Umbilical cord (tissue), 2 donors: ENCODE measurements around a stretch of chr10.

GRCh38 chr10:11579580-11580034 is 31.8 kb downstream of the USP6NL start:
- RAMPAGE, long total RNA, result no peak

GRCh38 chr10:11610527-11610745 is 1.0 kb downstream of the USP6NL start:
- RAMPAGE, long total RNA, result no peak

DNA sequence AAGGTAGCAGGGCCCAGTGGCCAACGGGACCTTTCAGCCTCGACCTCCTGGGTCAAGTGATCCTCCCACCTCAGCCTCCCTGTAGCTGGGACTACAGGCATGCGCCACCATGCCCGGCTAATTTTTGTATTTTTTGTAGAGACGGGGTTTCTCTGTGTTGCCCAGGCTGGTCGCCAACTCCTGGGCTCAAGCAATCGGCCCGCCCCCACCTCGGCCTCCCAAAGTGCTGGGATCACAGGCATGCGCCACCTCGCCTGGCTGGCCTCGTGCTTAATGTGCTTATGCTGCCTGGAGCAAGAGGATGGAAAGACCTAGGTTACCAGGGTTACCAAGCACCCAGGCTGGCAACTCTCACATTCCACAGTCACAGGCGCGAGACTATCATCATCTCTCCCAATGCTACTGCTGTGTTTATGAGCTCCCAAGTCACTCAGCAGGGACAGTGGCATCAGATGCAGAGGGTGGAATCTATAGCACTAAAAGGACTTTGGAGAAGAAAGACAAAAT is 23.8 kb upstream of the PROSER2 start:
- RAMPAGE, long total RNA, result no peak

DNA sequence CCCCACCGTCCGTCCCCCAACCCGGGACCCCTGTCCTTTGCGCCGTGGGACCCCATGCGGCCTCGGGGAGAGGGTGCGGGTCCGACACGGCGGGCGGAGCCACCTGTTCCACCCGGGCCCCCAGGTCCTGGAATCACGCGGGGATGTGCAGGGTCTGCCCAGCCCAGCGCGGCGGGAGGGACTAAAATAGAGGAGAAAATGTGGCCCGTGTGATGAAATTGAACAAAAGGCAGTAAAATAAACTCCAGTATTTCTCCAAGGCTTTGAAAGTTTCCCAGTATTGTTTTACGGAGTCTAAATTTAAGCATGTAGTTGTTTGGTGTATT is 619 bp downstream of the PROSER2 start:
- RAMPAGE, long total RNA, result no peak

DNA sequence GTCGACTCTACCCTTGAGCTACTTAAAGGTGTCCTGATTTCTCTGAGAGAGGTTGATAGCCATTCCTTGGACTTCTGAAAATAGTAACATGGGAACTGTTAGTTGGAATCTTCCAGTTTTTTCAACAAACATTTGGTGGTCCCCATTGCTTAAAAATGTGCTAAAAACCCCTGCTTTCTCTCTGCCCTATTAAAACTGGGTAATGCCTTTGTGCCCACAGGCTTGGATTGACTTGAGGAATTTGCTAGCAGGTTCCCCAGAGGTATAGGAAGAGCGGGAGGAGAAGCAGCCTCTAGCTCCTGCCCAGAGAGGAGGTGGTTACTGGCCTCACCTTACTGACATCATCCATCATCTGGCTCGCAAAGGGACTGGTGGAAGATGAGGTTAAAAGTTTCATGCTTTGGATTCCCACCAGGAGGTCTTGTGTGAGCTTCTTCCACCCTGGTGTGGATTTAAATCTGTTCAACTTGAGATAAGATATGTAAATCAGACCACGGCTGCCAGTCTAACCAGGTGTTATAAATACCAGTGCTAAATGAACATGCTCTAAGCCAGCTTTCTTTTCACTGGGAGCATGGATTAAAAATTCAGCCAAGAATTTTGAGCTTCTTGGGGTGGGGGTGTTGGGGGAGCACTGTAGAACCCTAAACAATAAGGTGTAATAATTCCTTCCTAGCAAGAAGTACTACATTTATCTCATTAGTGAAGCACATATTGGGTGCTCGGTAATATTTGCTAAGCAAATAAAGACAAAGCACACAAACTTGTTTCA is 7.6 kb downstream of the PROSER2 start:
- RAMPAGE, long total RNA, result no peak

- RAMPAGE, long total RNA, result no peak
Measured at GRCh38 chr10:11831994-11832348, 8.8 kb downstream of the PROSER2 start.

- RAMPAGE, long total RNA, result no peak
Measured at GRCh38 chr10:12181138-12181952, 14.3 kb downstream of the NUDT5 start.

GRCh38 chr10:12348720-12349284 is 545 bp upstream of the CAMK1D start:
- RAMPAGE, long total RNA, result no peak

GRCh38 chr10:12602506-12602863 is 253.1 kb downstream of the CAMK1D start:
- RAMPAGE, long total RNA, result no peak

- RAMPAGE, long total RNA, result no peak
Measured at GRCh38 chr10:12760786-12761359, 240.6 kb downstream of the CCDC3 start.

GRCh38 chr10:12774597-12774836 is 227.0 kb downstream of the CCDC3 start:
- RAMPAGE, long total RNA, result no peak

GRCh38 chr10:12793633-12794123 is 207.8 kb downstream of the CCDC3 start:
- RAMPAGE, long total RNA, result no peak

- RAMPAGE, long total RNA, result no peak
Measured at GRCh38 chr10:13298821-13299983, 662 bp downstream of the PHYH start.

DNA sequence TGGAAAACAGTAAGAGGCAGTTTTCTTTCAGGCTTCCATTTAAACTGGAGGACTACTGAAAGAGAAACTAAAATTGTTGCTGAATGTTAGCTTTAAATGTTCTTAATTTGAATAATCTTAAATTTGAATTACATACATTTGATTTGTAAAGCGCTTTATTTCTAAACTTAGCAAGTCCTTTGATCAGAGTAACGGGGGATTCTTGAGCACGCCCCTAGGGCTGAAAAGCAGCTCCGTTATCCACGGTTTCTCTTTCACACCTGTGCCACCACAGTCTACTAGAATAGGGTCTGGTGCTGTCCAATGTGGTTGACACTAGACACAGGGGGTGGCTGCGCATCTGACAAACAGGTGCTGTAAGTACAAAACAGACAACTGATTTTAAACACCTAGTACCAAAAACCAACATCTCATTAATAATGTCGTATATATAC is 7.5 kb downstream of the SEPHS1 start:
- RAMPAGE, long total RNA, result no peak

DNA sequence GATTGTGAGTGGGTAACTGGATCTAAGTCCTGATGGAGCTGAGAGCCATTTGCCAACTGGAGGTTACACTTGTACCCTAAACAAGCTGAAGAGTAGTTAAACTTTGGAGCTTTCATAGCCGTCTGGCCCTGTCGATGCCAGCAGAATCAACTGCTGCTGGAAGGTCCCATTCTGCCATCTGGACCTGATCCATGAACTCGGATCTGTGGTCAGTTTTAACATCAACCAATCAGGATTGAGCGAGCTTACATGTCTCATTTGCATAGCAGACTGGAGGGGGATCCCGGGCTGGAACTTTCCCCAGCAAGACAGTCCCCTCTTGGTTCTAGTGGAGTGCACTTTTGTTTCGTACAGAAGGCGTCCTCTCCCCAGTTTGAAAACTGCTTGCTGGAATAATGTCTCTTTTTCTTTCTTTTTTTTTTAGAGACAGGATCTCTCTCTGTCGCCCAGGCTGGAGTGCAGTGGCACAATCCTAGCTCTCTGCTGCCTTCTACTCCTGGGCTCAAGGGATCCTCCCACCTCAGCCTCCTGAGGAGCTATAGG is 42.5 kb upstream of the SEPHS1 start:
- RAMPAGE, long total RNA, result no peak

- RAMPAGE, long total RNA, result no peak
Measured at GRCh38 chr10:13634191-13634647, 47.5 kb downstream of the PRPF18 start.

DNA sequence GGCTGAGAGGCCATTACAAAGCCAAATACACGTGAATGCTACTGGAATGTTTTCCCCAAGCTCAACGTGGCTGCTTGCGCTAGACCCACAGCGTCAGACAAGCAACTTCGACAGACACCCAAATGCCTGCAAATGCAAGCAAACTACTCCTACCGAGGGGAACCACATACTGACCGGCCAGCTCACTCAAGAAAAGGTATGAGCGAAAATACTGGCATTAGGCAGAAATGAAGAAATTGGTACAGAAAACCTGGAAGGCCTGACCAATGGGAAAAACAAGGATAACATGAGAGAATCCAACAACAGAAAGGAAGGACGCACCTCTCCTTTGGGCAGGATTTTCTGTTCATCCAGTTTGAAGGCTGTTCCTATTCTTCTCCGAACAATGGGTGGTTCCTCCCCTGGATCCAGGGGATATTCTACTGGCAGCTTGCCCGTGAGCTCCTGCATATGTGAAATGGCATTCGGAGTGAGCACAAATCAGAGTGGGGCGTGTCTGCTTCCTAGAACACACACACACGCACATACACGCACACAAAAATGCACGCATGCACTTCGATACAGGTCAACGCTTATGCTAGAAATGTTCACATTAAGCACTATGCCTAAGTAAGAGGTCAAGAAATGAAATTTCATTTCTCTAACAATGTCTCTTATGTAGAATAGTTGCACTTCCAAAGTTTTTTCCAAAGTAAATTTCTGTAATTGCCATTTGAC is 83.5 kb downstream of the PRPF18 start:
- RAMPAGE, long total RNA, result no peak

GRCh38 chr10:13707023-13708148 is 120.6 kb downstream of the PRPF18 start:
- RAMPAGE, long total RNA, result start-site peak on the minus strand at chr10:13707129-13707625, 14 and 6 reads in 2 replicates

- RAMPAGE, long total RNA, result no peak
Measured at GRCh38 chr10:13786838-13787531, 200.2 kb downstream of the PRPF18 start.

DNA sequence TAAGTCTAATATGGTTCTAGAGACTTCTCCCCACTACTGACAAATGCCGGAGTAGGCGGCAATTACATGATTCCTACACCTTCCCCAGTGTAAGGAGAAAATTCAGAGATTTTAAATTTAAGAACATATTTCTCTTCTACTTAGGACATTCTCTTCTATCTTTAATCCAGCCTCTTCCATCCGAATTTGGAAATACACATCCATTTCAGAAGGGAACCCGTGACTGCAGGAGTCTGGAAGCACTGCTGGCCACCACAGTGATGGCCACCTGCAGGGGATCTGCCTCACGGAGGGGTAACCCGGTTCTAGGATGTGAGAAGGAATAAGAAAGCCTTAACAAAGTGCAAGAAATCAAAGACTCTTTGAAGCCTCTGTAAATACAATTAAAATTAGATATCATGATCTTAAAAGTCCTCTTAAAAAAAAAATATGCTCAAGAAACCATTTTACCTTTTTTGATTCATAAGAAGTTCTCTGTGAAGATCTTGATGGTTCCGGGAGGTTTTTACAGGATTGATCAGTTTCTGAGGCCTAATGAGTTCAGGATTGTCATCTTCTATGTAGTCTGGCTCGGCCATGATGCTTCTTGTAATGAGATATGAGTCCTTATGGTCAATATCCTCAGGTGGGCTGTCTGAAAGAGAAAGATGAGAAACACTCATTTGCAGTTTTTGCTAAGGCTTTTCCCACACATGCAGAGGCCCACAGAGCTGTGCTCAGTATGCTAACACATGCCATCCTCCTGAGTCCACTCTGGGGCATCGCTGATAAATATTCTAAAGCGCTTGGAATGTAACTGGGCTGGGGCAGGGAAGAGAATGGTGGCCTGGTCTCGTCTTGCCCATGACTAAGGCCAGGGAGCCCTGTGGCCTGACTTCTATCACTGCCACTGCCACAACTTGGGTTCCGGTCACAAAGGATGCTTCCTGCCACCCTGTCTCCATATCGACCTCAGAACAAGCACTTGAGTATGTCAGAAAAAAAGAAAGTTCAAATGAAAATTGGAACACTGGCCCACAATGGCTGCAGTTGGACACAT is 199.5 kb upstream of the FRMD4A start:
- RAMPAGE, long total RNA, result no peak